ENCODE measurements around the gene LHFPL6.

DNA sequence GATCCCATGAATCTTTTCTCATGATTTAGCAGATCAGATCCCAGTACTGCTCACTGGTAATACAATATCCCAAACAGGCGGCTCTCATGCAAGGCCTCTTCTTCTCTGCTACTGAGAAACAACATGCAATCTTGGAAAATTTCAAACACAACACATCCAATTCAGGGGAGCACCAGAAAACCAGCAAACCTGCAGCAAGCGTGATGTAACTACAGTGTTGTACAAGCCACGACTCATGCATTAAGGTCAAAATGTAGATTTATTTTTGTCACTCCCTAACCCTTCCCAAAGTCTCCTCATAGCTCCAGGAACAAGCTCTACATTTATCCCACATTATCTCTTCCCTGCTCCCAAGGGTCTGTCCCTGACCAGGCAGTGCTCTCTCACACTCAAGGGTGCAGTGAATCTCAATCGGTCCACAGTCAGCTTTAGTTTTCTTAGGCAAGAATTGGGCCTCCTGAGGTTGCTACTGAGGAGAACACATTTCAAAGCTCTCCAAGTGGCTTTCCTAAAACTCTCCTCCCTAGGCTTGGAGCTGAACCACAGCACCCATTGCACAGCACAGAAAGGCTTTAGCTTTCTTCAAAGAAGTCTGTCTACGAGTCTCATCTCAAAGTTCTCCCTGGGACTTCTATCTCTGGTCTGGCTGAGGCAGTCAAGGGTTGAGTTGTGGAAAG, 219.4 kb downstream of the NHLRC3 start:
- PRO-cap = no peak
- RAMPAGE, long total RNA = no peak

DNA sequence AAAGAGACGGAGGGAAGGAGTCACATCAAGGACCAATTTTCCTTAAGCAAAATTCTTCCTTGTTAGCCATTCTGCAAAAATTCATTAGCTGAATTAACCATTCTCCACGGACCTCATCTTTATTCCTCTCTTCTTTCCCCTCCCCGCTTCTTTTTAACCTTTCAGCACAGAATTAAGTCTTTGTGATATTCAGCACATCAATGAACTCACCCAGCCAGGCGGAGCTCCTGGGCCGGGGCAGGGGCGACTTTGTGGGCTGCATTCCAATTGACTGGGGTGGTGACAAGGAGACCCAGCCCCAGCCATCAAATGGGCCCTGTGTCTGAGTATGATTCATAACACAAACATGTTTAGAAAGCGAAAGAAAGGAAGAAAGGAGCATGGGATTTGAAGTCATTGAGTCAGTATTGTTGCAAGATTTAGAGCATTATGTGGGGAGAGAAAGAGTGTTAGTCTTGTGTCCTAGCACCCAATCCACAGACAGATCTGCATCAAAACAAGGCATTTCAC, 185.4 kb downstream of the LHFPL6 start:
- PRO-cap = no peak
- RAMPAGE, long total RNA = no peak

DNA sequence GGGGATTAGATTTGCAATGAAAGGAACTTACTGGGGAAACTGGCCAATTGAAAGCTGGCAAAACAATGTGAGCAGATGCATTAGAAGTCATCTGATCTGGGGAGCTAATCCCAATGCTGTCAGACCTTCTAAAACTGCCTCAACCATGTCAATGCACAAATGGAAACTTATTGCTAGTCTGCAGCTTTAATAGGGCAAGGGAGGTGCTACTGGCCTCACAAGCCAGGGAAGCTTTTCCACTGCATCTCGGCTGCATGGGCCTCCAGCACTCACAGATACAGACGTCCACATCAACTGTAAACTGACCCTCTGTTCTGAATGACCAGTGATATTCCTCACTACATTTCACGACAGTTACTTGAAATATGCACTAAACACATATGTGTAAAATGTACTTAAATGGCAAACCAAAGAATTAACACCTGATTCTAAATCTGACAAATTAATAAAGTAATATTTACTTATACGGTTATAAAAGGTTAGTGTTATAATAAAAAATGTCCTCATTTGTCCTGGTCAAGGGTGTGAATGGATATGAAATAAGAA, 154.0 kb downstream of the LHFPL6 start:
- PRO-cap = no peak
- RAMPAGE, long total RNA = no peak

- PRO-cap = no peak
- RAMPAGE, long total RNA = no peak
Measured at GRCh38 chr13:39452719-39453406, 150.1 kb downstream of the LHFPL6 start.

DNA sequence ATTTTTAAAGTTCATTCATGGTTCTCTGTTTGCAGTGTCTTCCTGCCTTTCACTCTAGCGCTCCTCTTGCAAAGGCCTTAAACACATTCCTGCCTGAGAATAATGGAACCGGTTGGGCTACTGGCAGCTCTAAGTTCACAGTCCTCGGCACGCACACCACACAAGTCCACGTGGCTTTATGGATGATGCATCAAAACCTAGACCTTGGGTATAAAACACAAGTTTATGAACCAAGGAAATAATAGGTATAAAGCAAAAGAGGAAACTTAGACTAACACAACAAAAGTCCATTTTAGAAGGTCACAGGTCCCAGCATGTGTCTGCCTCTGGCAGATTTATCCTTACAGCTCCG, 65.9 kb downstream of the LHFPL6 start:
- PRO-cap = no peak
- RAMPAGE, long total RNA = no peak

DNA sequence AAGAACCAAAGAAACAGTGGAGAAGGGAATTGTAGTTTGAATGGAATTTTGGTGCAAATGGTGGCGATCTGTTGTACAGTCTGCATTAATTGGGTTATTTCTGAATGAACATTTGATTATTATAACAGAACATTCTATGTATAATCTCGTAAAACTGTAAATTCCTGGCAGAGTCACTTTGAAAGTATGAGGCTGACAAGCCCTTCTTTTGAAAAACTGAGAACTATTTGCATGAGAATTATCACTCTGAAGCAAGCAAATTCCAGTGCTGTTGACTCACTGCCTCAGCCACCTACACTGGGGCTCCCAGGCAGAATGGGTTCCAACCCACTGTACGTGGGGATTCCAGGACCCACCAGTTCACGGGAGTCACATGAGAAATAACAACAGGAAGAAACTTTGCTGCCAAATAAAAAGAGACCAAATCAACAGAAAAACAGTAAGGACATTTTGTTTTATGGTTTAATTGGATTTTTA, 37.4 kb downstream of the LHFPL6 start:
- PRO-cap = no peak
- RAMPAGE, long total RNA = no peak

DNA sequence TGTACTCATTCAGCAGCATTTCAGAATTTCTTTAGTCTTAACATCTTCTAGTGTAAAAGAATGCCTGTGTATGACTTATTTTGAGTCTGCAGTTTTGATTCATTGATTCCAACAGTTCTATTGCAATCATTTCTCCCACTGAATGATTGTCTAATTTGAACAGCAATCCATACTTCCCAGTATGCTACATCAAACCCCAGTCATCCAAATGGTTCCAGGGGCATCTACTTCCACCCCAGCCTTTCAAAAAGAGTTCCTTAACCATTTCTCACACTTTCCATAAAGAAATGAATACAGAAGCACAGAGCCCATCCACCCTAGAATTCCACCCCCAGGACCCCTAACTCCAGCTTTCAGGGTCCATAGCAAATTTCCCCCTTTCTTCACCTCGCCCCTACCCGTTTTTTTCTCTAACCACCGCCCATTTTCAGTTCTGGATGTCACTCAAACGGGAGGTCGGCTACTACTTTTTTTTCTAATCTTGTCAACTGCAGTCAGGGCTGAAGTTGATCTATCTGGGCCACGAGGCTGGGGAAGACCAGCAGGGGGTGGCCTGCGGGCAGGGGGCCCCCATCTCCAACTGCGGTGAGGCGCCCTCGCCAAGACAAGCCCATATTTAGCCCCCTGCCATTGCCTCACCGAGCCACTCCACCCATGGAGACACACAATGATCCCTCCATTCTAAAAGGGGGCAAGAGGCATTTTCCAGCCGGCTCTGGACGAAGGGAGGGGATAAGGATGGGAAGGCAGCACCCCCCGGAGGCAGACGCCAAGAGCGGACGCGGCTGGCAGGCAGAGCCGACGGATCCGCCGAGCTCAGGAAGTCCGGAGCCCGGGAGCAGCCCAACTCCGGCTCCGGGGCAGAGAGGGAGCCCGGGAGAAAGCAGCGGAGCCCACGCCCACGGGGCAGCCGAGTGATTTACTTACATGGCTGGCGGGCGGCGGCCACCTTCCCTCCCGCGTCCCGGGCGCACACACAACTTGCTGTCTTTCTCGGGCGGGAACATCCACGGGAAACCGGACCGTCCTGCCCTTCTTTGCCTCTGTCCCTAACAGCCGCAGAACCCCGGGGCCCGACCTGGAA, 695 bp downstream of the LHFPL6 start:
- PRO-cap = bidirectional peak, plus-strand start at position 493 of the sequence, minus-strand start at position 465 of the sequence; bidirectional peak, plus-strand start at position 795 of the sequence, minus-strand start at position 794 of the sequence
- RAMPAGE, long total RNA = no peak

- PRO-cap = bidirectional peak, plus-strand start at chr13:39603272, minus-strand start at chr13:39603219
- RAMPAGE, long total RNA = no peak
Measured at GRCh38 chr13:39603040-39603963, at the start of gene LHFPL6. TSS of gene LHFPL6 (minus strand) at chr13:39603193.

DNA sequence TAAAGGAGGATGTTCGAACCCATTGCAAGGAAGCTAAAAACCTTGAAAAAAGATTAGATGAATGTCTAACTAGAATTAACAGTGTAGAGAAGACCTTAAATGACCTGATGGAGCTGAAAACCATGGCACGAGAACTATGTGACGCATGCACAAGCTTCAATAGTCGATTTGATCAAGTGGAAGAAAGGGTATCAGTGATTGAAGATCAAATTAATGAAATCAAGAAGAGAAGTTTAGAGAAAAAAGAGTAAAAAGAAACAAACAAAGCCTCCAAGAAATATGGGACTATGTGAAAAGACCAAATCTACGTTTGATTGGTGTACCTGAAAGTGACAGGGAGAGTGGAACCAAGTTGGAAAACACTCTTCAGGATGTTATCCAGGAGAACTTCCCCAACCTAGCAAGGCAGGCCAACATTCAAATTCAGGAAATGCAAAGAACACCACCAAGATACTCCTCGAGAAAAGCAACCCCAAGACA, 85.9 kb downstream of the COG6 start:
- PRO-cap = no peak
- RAMPAGE, long total RNA = no peak

GRCh38 chr13:40113449-40114015, 458.1 kb downstream of the COG6 start:
- PRO-cap = no peak
- RAMPAGE, long total RNA = no peak

DNA sequence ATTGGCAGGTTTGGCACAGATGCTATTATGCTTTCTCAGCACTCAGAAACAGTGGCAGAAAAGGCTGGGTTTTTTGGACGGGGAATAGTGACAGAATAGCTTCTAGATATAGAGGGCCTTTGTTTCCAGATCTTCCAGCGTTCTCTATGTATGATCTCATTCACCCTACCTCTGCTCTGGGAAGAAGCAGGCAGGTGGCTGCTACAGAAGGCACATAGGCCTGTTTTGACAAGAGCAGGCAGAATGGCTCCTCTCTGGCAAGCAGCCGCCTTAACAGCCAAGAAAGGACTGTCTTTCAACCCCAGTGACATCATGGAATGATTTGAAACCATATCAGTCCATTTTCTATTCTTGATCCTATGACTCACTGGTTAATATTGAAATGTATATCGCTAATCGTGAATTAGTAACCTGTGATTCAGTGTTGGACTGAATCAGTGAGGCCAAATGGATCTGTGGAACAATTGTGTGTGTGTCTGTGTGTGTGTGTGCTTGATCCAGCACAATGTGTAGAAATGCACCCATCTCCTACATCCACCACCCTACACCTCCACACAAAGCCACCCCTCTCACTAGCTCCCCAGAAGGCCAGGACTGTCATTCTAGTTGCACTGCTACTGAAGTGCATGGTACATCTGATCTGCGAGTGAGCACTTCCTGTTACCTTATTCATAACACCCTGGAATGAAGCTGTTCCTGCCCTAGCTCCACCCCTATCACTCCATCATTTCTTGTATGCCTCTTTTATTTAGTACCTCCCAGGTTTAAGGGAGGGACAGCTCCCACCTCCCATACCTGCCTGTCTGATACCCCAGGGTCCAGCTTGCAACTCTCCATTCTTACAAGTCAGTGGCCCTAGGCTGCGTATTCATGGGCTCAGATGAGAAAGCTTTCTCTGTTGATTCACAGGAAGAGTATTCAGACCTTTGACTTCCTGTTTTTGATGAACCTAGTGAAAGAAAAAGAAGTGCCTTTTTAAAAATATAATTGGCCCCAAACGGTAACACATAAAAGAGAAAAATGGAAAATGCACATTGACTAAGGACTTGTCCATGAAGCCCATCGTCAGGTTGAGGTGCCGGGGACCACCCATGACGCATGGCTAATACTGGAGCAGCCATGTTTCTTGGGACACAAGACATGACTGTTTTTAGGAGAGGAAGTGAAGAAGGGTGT, 459.9 kb downstream of the FOXO1 start:
- PRO-cap = bidirectional peak, plus-strand start at position 693 of the sequence, minus-strand start at position 596 of the sequence
- RAMPAGE, long total RNA = no peak

- PRO-cap = no peak
- RAMPAGE, long total RNA = no peak
Measured at GRCh38 chr13:40313709-40313889, 352.8 kb downstream of the FOXO1 start.

DNA sequence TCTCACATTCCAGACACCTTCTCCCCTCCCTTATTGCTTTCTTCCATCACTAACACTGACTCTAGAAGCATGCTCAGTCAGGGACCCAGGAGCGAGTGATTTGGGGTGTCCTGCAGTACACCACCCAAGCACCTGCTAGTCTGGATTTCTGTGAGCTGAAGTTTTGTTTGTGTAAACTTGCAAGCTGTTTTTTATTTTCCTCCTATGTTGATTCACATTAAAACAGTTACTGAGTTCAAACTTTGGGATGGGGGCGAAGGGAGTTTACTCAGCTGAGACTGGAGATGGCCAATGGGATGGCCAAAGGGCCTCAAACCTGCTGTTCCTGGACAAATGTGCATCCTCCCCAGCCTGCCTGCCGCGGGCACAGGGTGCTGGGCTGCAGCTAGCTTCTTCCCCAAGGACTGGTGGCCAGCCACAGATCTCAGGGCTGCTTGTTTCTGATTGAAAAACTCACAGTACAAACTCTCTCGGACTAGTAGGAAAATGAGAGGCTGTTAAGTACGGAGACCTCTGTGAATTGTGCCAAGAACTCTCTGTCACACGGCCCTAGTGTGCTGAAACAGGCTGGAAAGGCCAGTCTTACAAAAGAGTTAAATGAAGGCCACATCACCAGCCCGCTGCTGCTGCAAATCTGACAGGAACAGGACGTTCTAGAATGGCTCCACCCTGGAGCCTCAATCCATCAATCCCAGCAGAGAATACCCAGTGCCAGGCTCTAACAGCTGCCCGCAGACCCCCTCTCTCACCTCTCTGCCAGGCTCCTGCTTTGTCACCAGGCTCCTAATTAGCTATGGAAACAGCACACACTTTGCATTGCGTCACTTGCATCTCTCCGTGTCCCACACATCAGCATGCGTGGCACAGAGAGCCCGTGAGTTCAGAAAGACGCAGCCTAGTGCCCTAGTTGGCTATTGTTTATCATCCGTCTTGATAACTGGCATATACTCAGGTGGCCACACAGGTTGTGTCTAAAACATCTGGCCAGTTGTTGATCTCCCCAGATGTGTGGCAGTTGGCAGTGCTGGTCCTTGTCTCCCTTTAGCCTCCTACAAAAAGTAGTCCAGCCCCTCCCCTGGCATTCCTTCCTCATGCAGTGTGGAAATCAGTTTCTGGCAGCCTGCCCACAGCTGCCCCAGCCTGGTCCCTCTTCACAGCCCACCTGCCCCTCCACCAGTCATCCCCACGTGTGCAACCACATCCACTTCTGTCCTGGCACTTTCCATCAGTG, 314.2 kb downstream of the FOXO1 start:
- PRO-cap = no peak
- RAMPAGE, long total RNA = no peak

- PRO-cap = bidirectional peak, plus-strand start at chr13:40388939, minus-strand start at chr13:40388804
- RAMPAGE, long total RNA = no peak
Measured at GRCh38 chr13:40388485-40389102, 277.8 kb downstream of the FOXO1 start.

DNA sequence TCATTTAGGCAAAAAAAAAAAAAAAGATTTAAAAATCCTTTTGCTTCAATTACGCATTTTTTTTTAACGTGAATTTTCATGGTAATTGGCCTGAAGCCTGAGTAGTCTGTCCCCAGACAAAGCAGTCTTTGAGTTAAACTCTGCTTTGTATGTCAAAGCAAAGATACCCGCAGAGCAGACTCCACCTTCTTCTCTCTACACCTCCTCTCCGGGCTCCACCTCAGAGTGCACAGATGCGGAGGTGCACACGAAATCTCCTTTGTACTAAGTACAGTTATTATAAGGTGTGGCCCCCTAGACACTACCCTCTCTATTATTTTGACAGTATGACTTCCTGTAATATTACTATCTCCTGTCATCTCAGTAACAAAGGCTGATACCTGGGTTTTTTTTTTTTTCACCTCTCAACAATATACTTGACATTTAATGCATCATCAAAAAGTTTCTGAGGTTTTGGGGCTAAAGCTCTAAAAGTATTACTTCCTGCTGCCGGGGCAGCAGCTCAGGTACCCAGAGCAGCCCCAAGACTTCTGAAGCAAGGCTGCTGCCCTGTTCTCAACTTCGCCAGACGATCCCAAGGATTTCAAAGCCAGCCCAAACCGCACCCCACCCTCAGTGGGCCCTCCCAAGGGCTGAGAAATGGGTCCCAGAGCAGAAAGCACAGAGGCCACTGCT, 180.8 kb downstream of the FOXO1 start:
- PRO-cap = no peak
- RAMPAGE, long total RNA = no peak

- PRO-cap = no peak
- RAMPAGE, long total RNA = no peak
Measured at GRCh38 chr13:40599299-40599687, 67.1 kb downstream of the FOXO1 start.

DNA sequence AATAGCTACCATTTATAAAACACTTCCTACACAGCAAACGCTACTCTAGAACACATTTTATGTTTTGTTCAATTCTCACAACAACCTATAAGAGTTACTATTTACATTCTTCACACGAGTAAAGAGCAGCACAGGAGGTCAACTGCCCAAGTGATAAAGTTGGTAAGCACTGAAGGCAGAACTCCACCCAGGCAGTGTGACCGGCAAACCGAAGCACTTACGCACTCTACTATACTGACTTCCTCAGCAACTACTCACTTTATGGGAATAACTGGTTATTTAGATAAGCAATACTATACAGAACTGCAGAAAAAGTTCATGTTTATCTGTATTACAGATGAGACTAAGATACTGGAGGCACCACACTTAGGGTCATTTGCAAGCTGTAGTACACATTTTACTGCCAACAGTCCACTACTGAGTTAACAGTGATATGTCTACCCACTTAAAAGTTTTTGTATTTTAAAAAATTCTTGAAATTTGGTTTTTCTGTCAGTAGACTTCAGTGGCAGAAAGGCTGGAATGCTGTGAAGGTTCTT, 28.8 kb downstream of the FOXO1 start:
- PRO-cap = no peak
- RAMPAGE, long total RNA = no peak

- PRO-cap = unidirectional peak, minus-strand start at chr13:40645412
- RAMPAGE, long total RNA = no peak
Measured at GRCh38 chr13:40644750-40645659, 21.4 kb downstream of the FOXO1 start.

DNA sequence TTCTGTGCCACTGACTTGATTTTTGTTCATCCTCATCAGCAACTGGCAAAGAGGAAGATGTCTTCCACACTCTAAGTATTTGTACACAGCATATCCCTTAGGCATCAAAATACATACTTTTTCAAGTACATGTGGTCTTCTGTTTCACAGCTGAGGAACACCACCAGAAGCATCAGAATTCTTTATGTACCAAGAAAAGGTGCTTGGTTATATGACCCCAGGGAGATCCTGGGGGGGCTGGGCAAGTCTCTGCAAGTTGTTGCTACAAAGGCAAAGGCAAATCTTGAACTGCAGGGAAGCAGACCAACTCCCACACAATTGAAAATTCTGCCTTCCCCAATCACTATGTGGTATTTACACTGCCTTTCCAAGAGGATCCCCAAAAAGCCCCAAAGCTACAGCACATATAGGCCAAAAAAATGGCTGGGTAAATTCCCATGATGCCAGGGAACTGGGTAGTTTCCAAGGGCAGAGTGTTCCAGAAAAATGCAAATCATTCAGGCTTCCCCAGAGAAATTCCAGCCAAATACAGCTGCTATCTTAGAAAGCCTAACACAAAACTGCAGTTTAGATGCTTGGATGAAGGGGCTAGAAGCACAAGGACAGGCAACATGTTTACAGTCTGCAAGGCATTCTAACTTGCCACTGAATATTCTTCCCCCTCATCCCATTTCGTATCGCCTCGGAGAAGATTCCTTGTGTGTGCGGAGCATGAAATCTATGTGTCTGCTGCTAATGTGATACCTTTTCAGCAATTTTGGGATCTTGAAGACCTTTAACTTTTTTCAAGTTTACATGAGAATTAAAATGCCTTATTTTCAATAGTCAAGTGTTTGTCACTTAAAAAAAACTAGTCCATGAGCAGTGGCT, 6.3 kb downstream of the FOXO1 start:
- PRO-cap = no peak
- RAMPAGE, long total RNA = no peak

GRCh38 chr13:40664107-40664965, 2.1 kb downstream of the FOXO1 start:
- PRO-cap = bidirectional peak, plus-strand start at chr13:40664340, minus-strand start at chr13:40664266; bidirectional peak, plus-strand start at chr13:40664859, minus-strand start at chr13:40664745
- RAMPAGE, long total RNA = no peak

All from OCI-LY7 (cell line).